Prostate gland (tissue), 2 donors: ENCODE results near the genes GIPC2 and SSX2IP.

GRCh38 chr1:75125297-75125747, 8.9 kb upstream of the LHX8 start:
- PRO-cap, result no peak
- RAMPAGE, long total RNA, 2 experiments, result no peak in any of the 2 experiments

- PRO-cap, result no peak
- RAMPAGE, long total RNA, 2 experiments, result no peak in any of the 2 experiments
Observed at GRCh38 chr1:75732569-75732980, 8.1 kb downstream of the ACADM start.

GRCh38 chr1:77308849-77309303, 27.1 kb downstream of the AK5 start:
- PRO-cap, result no peak
- RAMPAGE, long total RNA, 2 experiments, result no peak in any of the 2 experiments

GRCh38 chr1:77347603-77348180, 65.9 kb downstream of the AK5 start:
- PRO-cap, result no peak
- RAMPAGE, long total RNA, 2 experiments, result no peak in any of the 2 experiments

- PRO-cap, result no peak
- RAMPAGE, long total RNA, 2 experiments, result no peak in any of the 2 experiments
Observed at GRCh38 chr1:77412819-77413599, 131.2 kb downstream of the AK5 start.

DNA sequence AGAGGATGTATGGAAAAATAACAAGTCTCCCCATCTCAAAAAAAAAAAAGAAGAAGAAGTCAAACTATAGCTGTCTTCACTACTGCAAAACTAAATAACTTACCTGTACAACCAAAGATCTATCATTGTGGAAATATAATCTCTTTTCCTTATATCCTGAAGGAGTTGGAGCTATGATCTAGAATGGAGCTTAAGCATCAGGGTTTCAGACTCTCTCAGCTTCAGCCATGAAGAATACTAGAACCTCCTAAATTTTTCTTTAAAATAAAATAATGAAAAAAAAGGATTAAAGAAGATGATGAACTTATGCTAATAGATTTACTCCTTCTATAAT, 43.1 kb downstream of the ZZZ3 start:
- PRO-cap, result no peak
- RAMPAGE, long total RNA, 2 experiments, result no peak in any of the 2 experiments

- PRO-cap, result no peak
- RAMPAGE, long total RNA, 2 experiments, result no peak in any of the 2 experiments
Observed at GRCh38 chr1:77877418-77877898, 11.0 kb upstream of the NEXN start.

DNA sequence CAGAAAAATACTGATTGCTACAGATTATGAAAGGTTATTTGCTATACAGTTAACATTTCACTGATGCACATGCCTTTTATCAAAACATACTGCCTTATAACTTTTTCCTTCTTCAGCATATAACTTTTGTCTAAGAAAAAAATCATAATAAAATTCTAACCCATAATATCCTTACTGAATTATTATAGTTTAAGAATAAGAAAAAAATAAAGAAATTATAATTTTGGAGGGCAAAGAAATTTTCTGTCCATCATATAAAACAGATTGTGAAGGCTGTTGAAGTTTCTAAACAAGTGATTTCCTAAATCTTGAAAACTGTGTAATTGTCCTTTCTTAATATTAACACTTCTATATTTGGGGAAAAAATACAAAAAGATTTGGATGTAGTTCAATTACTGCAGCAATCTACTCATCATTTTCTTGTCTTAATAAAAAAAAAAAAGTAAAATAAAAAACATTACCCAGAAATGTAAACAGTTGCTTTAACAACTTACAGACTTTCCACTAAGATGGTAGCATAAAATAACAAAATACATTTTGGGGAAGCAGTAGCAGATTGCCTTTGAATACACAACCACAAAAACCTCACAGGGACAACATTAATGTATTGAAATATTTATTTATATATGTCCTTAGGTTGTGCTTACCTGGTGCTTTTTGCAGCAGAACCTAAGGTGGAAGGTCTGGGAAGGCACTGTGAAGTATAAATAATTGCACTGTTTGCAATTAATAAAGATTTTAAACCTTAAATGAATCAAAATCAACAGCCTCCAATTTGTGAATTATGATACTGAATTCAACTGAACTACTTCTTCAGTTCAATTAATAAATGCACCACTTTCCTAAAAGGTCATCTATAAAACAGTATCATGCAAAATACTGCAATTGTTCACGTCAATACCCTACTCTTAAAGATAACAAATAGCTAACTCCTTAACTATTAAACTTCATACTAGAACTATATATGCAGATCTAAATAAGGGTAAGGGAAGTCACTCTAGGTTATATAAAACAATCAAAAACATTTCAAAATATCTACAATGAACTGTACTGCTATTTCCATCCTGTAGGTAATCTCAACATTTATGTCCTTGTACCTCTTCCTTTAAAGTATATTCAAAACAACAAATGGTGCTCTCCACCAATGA, 32.6 kb downstream of the FUBP1 start:
- PRO-cap, result no peak
- RAMPAGE, long total RNA, 2 experiments, result no peak in any of the 2 experiments

GRCh38 chr1:78045702-78046927, at the start of gene GIPC2:
GIPC2 (plus strand) TSS chr1:78045966.
- PRO-cap, result unidirectional peak, plus-strand start at chr1:78046030
- RAMPAGE, long total RNA, 2 experiments, result start-site peak on the plus strand in 2 of 2 experiments, at chr1:78045952-78046331 at its widest, 5 to 14 reads per replicate

- PRO-cap, result no peak
- RAMPAGE, long total RNA, 2 experiments, result no peak in any of the 2 experiments
Observed at GRCh38 chr1:78850937-78851370, 155.6 kb downstream of the ADGRL4 start.

- PRO-cap, result no peak
- RAMPAGE, long total RNA, 2 experiments, result no peak in any of the 2 experiments
Observed at GRCh38 chr1:79052804-79053263, 46.3 kb upstream of the ADGRL4 start.

DNA sequence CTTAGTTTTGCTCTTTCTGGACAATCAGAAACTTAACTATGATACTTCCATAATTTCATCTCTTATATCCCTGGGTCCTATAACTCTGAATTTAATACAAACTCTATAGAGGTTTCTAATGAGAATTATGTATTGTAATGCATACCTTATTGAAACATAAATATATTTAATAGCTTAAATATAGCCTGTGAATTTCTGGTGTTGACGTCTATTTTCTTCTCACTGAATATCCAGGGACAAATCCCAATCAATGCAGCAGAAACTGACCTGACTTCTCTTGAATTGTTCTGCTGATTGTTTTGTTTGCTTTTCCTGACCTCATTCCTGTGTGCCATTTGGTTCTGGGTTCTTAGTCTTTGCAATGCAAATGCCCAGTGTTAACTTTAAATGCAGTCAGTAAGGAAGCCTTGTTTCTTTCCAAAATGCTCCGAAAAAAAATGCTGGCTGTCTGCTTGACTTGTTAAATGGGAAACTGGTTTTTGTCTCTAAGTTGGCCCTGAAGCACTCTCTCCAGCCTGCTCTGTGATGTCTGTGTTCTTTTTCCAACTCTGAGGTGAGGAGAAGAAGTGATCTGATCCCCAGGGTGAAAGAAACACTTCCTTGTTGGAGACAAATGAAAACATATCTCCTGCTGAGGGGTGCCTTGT, 256.1 kb upstream of the ADGRL4 start:
- PRO-cap, result no peak
- RAMPAGE, long total RNA, 2 experiments, result no peak in any of the 2 experiments

GRCh38 chr1:79493682-79494268, 487.2 kb upstream of the ADGRL4 start:
- PRO-cap, result no peak
- RAMPAGE, long total RNA, 2 experiments, result no peak in any of the 2 experiments

DNA sequence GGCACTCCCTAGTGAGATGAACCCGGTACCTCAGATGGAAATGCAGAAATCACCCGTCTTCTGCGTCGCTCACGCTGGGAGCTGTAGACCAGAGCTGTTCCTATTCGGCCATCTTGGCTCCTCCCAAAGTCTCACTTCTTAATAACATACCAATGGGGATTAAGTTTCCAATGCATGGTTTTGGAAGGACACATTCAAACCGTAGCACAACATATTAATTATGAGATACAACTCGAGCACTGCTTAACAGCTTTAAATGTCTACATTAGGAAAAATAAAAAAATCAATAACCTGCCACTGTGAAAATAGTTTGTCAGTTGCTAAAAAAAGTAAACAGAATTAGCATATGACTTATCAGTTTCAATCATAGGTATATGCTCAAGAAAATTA, 855.6 kb upstream of the ADGRL2 start:
- PRO-cap, result no peak
- RAMPAGE, long total RNA, 2 experiments, result no peak in any of the 2 experiments

DNA sequence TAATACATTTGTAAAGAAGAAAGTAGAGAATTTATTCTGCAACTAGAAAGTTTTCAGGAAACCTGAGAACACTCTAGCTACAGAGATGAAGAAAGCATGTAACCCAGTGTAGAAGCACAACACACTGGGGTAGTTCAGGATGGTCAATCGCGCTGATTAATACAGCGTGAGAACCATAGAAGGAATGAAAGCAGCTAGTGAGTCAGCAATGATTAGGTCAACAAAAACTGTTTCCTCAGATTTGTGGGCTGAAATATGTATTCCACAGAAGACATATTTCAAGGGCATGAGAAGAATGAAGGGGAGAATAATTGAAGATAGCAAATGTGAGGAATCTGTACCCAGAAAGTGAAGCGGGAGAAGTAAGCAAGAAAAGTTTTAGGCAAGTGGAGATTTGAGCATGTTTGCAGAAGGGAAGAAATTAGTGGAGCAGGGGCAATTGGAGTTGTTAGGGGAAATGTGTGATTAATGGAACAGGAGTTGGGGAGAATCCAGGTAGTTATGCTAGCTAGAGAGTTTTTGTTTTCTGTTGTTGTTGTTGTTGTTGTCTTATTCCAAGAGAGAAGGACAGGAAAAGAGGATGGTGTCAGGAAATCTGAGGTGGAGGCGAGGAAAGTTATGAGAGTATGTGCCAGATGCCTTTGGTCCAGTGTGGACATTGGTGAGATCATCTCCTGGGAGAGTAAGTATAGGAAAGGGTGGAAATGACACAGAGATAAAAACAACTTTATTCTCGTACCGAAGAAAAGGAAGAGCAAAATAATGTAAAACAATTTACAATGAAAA, 97.6 kb upstream of the ADGRL2 start:
- PRO-cap, result no peak
- RAMPAGE, long total RNA, 2 experiments, result no peak in any of the 2 experiments

GRCh38 chr1:84105838-84106650, 38.0 kb upstream of the PRKACB start:
- PRO-cap, result no peak
- RAMPAGE, long total RNA, 2 experiments, result no peak in any of the 2 experiments

- PRO-cap, result no peak
- RAMPAGE, long total RNA, 2 experiments, result no peak in any of the 2 experiments
Observed at GRCh38 chr1:84433631-84434176, 35.4 kb downstream of the DNASE2B start.

DNA sequence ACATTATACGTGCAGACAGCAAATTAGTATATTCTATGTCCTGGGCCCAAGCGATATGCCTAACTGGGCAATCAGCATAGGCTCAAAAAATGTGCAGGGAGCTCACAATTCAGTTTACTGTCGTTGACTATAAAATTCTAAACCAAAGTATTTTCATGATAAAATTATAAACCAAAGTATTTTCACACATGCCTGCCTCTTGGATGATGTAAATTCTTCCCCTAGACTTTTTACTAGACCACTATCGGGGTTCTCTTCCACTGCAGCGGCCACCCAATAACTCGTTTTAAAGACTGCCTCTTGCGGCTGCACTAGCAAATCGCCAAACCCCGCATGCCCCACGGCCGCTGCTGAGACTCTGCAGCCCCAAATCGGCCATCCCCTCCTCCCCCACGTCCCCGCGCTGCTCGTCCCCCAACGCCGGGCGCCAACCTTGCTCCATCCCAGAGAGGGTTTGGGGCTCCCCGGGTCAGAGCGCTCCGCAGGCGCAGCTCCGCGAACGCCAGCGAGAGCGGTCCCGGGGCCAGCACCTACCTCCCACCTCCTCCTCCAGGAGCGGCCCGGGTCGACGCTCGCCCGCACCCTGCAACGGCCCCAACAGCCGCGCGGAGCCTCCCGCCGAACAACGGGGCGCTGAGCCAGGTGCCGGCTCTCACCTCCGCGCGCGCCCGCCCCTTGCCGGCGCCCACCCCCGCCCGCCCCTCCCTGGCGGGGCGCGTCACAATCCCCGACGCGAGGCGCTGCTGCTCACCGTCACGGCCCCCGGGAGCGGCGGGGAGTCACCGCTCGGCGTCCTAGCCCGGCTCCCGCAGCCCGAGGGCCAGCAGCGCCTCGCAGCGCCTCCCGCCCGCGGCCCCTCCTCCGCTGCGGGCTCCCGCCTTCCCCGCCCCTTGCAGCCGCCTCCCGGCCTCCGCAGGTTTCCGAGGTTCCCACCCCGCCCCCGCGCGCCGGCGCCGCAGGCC, at the start of gene SSX2IP:
TSS of gene SSX2IP (minus strand) at position 842 of the 962 bp plus-strand sequence.
- PRO-cap, result bidirectional peak, plus-strand start at position 750 of the sequence, minus-strand start at position 627 of the sequence; bidirectional peak, plus-strand start outside the sequence, minus-strand start at position 866 of the sequence
- RAMPAGE, long total RNA, 2 experiments, result start-site peak on the minus strand in 2 of 2 experiments, centred at positions 558 to 849 of the sequence, 16 to 54 reads per replicate

DNA sequence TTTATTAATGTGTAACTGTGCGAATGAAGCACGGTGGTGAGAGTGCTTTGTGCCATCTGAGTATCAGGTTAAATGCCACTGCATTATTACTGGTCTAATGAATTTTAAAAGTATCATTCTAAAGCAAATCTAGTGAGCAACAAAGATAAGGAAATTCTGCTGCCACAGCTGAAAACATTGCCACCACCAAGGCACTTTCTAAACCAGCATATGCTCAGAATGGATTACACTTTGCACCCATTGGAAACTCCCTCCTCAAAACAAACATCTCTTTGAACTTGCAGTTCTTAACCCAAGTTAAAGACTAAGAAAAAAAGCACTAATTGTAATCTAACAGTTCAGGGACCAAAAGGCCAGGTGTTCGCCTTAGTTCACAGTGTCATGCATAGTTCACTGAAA, 30.1 kb upstream of the SSX2IP start:
- PRO-cap, result no peak
- RAMPAGE, long total RNA, 2 experiments, result no peak in any of the 2 experiments

- PRO-cap, result no peak
- RAMPAGE, long total RNA, 2 experiments, result no peak in any of the 2 experiments
Observed at GRCh38 chr1:84854133-84854795, 38.7 kb downstream of the LPAR3 start.